ENCODE measurements around the genes BUB1B and OIP5.

DNA sequence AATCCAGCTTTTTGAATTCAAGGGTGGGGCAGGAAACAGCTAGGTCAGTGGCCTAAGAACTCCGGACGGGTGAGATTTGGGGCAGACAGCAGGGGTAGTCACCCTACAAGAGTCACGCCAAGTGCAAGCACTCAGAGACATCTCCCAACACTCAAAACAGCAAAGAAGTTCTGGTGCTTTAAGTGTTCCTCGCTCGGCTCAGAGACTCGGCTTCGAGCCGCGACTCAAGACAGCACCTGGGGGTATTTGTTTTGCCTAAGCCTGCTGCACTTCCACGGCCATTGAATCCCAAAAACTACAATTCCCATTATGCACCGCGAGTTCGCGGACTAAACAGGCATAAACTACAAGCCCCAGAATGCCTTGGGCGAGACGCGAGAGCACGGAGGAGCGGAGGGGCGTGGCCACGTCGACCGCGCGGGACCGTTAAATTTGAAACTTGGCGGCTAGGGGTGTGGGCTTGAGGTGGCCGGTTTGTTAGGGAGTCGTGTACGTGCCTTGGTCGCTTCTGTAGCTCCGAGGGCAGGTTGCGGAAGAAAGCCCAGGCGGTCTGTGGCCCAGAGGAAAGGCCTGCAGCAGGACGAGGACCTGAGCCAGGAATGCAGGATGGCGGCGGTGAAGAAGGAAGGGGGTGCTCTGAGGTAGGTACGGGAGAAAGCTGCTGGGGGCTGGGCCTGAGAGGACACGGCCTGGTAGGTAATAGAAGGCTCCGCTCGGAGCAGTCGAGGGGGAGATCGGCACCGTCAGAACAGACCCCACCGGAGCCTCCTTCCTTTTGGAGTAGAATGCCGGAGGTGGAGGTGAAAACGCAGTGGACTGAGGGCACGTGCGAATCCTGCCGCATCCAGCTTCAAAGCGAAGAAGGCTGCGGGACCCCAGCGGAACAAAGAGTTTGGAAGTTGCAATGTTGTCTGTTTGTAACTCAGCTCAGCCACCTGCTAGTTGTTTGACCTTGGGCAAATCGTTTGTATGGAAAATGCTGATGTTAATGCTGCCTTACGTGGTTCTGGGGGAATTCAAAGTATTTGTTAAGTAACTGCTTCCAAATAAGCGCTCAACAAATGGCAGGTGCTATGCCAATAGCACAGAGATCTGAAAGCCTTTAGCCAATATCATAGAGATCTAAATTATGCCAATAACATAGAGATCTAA lies at the start of gene BUB1B:
TSS of gene BUB1B (plus strand) at position 455 of the 1,152 bp plus-strand sequence.
- PRO-cap = bidirectional peak, plus-strand start at position 429 of the sequence, minus-strand start at position 297 of the sequence; unidirectional peak, minus-strand start at position 857 of the sequence

DNA sequence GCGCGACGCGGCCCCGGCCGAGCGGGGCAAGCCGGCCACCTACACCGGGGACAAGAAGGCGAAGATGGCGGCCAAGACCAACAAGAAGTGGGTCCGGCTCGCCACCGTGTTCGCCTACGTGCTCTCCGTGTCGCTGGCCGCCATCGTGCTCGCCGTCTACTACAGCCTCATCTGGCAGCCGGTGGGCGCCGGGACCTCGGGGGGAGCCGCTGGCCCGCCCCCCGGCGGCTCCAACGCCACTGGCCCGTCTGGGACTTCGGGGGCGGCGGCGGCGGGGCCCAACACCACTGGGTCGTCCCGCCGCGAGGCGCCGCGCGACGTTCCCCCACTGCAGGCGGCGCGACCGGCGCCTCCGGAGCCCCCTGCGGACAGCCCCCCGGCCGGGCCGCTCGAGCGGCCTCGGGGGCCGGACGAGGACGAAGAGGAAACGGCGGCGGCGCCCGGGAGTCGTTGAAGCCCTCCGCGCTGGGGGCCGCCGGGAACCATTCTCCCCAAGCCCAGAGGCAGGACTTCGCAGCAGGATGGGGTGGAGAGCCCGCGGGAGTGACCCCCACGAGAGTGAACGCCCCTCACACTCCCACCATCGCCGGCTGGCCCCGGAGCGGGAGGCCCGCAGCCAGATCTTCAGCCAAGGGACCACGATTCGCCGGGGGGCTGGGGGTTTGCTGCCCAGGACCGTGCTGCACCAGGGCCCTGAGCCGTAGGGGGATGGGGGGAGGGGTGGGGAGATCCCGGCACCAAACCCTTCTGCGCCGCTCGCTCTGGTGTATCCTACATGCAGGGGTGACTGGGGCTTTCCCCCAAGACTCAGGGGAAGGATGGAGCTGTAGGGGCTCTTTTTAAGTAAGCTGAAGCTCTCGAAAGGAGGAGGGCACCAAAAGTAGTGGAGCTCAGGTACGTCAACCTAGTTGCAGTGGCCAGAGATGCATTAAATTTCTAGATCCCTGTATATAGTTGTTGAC lies 853 bp downstream of the INAFM2 start:
- PRO-cap = bidirectional peak, plus-strand start at position 239 of the sequence, minus-strand start at position 163 of the sequence

DNA sequence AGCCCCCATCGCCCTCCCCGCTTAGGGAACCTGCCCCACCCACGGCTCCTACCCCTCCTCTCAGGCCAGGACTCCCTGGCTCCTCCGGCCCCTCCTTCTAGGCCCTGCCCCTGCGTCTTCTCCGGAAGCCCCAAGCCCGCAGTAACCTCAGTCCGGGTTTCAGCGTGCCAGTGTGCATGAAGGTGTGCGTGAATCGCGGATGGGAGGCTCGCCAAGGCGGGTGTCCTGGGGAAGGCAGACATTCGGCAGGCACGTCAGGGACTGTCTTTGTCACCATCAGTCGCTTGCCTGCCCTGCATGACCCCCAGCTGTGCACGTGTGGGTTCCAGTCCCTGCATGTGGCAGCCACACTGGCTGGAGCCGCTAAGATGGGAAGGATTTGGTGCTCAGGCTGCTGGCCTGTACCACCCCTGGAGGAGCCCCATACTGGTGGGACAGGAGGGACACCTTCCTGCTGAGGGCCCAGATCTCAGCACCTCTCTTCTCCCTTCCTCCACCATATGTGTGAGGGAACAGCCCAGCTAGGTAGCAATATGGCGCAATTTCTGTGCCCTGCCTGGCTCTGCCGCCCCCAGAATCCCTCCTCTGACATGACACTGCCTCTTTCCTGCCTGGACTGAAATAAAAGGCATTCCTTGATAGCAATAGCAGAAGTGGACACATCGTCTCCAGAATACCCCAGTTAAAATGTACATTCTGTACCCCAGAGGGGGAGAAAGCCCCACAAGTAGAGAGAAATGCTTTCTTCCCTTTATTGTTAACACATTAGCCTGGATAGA lies 818 bp downstream of the DISP2 start:
- PRO-cap = no peak

DNA sequence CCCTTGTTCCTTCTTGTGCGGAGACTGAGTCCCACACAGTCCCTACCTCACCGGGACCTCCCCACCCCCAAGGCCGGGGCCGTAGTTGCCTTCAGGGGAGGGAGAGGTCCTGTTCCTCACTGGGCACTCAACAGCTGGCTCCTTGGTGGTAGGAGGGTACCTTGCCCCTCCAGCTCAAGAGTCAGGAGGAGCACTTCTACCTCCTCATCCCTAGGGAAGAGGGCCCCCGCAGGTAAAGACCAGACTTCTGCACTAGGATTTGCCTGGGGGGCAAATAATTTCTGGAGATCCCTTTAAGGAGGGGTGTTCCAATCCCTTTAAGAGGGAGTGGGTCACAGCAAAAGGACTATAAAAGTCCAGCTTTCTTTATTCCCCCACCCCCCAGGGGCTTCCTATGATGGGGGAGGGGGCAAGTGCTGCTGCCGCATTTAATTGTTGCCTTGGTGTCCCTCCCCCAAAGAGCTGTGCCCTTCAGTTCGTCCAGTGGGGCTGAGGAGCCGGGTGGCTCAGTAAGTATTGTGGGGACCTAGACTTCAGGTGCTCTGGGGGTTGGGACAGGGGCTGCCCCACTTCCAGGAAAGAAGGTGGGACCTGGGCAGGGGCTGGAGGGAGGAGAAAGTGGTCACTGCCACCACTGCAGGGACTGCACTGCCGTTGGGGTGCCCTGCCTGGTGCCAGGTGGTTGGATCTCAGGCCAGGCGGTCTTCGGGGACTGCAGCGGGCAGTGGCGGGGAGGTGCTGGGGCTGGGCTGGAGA lies 3.5 kb upstream of the BAHD1 start:
- PRO-cap = no peak

DNA sequence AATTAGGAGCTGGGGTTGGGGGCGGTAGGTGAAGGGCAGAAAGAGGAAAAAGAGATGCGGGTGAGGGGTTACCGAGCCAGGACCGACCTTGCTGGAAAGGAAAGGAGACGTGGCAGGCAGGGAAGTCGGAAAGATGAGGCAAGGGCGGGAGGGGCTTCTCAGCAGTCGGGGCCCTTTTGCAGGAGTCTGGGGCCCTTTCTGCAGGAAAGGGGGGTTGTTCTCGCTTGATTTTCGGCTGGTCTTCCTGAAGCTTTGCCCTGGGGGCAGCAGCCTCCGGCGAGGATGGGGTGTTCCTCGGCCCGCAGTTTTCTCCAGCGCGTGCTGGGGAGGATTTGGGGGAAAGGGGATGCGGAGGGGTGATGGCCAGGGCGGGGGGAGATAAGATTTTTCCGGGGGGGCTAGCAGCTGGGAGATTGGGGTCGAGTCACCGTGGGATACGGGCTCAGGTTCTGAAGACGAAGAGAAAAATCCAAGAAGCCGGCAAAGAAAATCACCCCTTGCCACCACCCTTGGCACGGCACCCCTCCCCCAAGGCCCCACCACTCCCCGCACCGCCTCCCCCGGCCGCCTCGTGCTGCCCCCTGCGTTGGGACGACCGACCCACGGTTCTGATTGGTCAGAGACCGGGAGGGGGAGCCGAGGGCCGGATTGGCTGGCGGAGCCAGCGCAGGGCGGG lies 431 bp upstream of the BAHD1 start:
- PRO-cap = bidirectional peak, plus-strand start outside the sequence, minus-strand start at position 604 of the sequence

DNA sequence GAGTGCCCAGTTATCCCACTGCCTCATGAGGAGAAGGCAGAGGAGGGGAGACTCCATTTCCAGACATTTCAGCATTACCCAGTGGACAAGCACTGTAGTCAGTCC lies 564 bp upstream of the CHST14 start:
- PRO-cap = no peak

DNA sequence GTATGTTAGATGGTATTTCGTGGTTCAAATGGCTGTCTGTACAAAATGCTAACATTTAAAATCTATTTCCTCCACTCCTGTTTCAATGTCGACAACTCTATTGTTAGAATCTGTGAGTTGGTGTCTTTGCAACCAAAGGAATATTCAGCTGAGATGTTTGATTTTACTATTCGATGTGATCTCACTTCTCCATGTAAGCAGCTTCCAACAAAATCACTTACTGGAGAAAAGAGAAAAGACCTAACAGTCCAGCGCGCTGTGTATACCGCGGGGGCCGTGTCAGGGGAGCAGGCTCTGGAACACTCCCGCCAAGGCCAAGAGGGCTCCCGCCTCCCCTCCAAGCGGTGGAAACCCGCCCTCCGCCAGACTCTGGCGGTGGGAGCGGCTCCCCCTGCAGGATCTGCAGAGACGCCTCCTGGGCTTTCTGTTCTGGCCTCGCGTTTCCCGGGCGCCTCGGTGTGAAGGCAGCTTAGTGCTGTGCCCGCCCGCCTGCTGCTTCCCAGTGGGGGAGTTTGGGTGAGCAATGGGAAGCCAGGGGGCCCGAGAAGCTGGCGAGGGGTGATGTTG lies 36.1 kb downstream of the CHST14 start:
- PRO-cap = no peak

DNA sequence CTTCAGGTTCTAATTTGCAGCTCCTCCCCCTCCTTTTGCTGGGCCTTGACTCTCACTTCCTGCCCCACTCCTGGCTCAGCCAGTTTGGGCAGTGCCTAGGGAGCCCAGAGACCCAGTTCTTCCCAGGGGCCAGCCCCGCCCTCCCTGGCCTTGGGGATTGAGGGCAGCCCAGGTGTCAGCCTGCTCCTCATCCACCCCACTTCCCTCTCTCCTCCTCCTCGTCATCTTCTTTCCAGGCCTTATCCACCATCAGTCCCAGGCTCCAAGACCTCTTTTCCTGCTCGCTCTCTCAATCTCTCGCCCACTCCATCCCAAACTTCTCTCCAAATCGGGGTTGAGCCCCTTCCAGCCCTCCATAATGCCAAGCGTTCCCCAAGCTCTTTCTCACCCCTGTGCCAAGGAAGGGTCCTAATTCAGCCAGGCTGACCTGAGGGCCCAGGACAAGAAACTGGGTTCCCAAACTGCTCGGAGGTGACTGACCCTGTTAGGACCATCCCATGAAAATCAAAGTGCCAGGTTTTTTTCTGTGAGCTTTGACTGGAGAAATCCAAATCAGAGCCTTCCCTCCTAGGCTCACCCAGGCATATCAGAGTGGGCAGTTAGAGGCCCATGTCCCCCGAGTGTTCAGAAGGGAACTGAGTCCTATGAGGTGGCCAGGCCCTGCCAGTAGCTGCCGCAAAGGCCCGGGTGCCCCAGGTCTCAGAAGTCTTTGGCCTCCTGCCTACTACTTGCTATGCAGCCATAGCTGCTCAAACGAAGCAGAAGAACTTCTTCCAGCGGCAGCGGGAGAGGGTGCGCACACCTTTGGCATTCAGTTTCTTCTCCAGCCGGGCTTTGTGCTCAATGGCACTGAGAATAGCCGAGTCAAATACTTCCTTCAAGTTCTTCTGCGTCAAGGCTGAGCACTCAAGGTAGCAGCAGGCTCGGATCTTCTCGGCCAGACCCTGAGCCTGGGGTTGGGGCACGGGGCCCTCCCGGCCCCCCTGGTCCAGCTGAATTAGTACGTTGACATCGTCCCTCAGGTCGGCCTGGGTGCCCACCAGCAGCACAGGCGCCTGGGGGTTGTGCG lies 1.4 kb downstream of the RHOV start:
- PRO-cap = unidirectional peak, minus-strand start at position 86 of the sequence

DNA sequence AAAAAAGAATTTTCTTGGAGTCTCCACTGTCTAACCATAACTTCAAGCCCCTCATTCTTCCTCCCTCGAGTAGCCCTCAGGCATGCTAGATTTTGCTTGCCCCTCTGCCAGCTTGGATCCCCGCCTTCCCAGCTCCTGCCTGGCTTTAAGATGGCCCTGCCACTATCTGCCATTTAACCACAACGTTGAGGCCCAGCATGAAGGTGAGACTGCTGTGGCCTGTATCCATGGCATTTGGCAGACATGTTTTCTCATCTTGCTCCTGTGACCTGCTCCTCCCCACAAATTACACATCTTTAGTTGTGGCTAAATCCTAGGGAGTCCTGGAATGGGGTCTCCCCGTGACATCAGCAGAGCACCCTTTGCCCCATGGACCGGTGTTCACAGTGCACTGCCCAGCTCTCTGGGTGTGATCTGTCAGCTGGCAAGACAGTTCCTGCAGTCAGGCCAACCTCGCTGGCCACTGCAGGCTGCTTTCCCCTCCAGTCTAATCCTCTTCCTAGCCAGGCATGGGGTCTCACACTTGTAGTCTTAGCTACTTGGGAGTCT lies 10.4 kb downstream of the VPS18 start:
- PRO-cap = no peak

- PRO-cap = no peak
These were observed 12.7 kb downstream of the VPS18 start for GRCh38 chr15:40906950-40907403.

DNA sequence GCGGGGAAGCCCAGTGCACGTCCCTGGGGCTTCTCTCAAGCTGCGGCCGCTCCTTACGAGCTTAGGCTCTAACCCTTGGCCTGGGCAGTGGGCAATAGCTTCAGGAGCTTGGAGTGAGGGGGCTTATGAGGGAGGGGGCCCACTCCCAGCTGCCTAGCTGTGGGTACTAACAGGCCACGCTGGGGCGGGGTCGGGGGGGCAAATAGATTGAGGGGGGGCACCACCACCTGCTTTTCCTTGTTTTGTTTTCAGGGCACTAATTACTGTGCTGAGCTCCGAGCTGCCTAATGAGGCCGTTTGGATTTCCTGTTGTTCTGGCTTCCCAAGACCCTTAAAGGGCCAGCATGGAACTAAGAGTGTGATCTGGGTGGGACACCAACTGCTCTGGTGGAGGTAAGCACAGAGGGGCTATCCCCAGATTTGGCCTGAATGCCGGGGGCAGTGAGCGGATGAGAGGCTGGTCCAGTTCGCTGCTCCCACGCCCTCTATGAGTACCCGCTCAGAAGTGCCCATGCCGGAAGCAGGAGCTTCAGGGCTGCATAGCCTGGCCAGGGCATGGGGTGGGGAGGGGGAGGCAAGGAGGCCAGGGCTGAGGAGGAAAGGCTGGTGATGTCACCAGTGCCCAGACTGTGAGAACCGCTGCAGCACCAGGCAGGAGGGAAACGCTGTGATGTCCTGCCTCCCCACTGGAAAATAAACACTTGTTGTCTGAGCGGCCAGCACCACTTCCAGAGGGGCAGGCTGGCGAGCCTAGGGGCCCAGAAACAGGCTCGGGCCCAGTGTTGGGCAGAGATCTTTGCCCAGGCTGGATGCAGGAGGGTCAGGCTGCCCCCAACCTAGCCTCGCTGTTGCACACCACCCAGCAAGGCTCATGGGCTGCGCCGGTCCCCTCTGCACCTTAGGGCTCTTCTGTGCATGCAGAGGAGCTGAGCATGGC lies 11.1 kb upstream of the DLL4 start:
- PRO-cap = no peak

DNA sequence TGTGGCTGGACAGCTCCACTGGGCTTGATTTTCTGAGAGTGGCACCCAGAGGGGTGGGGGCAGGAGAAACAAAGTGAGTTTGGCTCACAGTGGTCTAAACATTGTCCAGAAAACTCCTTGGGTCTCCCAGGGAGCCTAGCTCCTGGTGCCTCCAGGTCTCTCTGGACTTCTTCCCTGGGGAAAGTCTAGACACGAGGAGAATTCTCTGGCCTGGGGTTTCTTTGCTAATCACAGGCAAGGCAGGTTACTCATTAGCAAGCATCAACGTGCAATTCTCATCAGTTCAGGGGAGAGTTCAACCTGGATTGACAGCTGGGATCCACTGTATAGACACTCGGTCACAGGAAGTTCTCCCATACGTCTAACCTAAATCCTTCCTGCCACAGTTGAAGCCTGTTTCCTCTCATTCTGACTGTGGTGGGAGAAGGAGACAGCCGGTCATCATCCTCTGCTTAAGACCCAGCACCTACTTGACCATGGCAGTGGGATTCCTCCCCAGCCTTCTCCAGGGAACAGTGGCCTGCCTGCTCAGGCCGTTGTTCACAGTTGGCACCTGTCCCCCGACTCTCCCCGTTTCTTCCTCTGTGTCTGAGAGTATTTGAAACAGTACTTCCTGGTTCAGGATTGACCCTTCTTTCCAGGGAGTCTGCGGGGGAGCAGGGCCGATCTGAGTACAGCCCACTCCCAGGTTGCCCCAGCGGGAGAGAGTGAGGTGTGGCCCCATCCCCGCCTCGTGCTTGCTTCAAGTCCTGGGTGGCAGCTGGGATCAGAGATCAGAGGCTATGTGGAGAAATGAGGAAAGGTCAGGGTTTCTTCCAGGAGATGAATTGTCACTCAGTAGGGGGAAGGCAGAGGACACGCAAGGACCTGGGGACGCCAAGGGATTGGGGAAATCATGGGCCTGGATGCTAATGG lies 6.8 kb upstream of the DLL4 start:
- PRO-cap = no peak

GRCh38 chr15:40926853-40927328 lies 2.2 kb upstream of the DLL4 start:
- PRO-cap = no peak

- PRO-cap = no peak
These were observed 11.1 kb downstream of the DLL4 start for GRCh38 chr15:40940065-40940786.

DNA sequence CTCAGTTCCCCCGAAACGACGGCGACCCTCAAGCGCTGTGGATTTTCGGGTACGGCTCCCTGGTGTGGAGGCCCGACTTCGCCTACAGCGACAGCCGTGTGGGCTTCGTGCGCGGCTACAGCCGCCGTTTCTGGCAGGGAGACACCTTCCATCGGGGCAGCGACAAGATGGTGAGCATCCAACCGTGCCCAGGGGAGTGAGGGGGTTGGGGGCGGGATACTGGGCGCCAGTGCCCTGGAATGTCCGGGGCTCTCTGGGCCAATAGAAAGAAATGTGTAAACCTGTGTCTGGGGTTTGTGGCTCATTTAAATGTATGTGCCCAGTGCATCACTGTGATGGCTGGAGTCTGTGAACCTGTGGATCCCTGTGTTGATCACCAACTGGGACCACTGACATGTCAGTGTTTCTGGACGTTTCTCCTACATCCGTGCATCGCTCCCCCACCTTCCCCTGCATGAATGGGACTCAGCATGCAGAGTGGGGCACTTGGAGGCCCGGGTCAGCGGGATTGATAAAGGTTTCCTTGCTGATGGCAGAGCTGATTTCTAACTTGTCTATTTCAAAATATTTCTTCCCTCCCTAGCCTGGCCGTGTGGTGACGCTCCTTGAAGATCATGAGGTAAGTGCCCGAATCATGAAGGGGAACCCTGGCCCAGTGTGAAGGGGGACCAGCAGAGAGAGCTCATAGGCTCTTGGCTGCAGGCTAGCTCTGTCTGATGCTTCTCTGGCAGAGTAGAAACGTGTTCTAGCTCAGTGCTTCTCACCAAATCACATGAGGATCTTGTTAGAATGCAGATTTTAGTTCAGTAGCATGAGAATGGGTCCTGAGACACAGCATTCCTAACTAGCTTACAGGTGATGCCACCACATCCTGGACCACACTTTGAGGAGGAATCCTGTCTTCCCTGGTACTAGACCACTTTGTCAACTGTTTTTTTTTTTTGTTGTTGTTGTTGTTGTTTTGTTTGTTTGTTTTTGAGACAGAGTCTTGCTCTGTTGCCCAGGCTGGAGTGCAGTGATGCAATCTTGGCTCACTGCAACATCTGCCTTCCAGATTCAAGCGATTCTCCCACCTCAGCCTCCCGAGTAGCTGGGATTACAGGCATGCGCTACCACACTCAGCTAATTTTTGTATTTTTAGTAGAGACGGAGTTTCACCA lies 754 bp downstream of the CHAC1 start:
- PRO-cap = unidirectional peak, minus-strand start at position 198 of the sequence

DNA sequence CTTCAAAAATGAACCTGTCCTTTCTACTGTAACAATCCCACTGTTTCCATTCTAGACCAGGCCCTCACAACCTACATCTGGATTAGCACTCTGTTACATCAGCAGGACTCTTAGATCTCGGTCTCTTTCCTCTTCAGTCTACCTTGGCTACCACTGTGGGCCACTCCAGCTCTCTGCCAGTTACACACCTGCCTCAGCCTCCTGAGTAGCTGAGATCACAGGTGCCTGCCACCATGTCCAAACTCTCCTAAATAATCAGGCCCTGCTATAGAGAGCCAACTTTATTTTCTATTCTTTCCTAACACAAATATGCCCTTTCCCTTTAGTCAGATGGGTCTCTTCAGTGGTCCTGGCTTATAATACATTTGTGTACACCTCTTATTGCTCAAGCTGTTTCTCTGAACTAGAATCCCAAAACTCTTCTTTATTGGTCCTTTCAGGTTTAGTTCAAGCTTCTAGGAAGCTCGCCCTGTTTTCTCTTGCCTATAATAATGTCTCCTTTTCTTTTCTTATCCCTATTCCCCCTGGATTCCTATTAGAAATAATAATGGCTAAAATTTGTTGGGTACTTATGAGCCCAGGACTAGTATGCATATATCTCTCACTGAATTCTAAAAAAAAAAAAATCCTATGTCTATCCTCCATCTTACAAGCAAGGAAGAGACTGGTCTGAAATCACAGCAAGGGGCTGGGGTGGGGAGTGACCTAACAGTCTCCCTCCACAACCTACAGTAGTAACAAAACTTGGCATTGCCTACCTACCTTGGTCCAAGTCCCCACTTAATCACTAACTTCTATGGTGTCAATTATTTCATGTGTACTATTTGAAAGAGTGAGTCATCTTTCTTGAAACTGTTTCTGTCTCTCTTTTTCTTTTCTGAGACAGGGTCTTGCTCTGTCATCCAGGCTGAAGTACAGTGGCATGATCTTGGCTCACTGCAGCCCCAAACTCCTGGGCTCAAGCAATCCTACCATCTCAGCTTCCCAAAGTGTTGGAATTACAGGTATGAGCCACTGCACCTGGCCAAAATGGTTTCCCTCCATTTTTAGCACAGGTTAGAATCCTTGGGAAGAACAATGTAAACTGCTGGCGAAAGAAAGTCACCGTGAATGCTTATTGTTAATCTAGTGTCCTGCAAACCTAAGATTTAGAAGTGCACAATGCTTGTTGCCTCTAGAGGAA lies 36.6 kb downstream of the CHAC1 start:
- PRO-cap = no peak

GRCh38 chr15:41116908-41117211 lies 780 bp upstream of the INO80 start:
- PRO-cap = no peak

- PRO-cap = unidirectional peak, minus-strand start at chr15:41276933
These were observed 45.8 kb downstream of the CHP1 start for GRCh38 chr15:41276859-41277235.

GRCh38 chr15:41332197-41333058 lies at the start of gene OIP5:
OIP5 (minus strand) TSS chr15:41332591.
- PRO-cap = bidirectional peak, plus-strand start at chr15:41332357, minus-strand start at chr15:41332317; bidirectional peak, plus-strand start at chr15:41332871, minus-strand start at chr15:41332584

- PRO-cap = no peak
These were observed 5.7 kb downstream of the NDUFAF1 start for GRCh38 chr15:41396469-41397076.